Renal cortical epithelial cell (primary cell): ENCODE measurements around the gene CNNM3.

DNA sequence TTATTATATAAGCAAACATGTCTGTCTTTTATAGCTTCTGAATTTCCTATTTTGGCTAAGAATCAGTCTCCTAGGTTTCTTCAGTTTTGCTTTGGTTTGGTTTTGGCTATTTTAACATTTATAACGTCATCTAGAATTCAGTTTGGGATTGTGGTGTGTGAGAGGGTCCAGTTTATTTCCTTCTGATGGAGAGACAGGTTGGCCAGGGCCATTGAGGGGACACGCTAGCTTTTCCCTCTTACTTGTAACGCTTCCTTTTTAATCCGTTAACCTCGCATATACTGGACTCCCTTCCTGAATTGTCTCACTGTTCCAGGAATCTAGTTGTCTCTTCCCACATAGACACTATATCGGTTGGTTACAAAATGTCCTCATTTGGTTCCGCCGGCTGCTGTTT is 35.2 kb downstream of the NEURL3 start:
- RRBS, result no CpG with 5 or more reads among the region's 8 CpGs

- RRBS, result no CpG with 5 or more reads among the region's 4 CpGs
Observed at GRCh38 chr2:96539005-96539279, 2.4 kb downstream of the ARID5A start.

- RRBS, result no CpG with 5 or more reads among the region's 4 CpGs
Observed at GRCh38 chr2:96601678-96602229, 36.4 kb downstream of the KANSL3 start.

DNA sequence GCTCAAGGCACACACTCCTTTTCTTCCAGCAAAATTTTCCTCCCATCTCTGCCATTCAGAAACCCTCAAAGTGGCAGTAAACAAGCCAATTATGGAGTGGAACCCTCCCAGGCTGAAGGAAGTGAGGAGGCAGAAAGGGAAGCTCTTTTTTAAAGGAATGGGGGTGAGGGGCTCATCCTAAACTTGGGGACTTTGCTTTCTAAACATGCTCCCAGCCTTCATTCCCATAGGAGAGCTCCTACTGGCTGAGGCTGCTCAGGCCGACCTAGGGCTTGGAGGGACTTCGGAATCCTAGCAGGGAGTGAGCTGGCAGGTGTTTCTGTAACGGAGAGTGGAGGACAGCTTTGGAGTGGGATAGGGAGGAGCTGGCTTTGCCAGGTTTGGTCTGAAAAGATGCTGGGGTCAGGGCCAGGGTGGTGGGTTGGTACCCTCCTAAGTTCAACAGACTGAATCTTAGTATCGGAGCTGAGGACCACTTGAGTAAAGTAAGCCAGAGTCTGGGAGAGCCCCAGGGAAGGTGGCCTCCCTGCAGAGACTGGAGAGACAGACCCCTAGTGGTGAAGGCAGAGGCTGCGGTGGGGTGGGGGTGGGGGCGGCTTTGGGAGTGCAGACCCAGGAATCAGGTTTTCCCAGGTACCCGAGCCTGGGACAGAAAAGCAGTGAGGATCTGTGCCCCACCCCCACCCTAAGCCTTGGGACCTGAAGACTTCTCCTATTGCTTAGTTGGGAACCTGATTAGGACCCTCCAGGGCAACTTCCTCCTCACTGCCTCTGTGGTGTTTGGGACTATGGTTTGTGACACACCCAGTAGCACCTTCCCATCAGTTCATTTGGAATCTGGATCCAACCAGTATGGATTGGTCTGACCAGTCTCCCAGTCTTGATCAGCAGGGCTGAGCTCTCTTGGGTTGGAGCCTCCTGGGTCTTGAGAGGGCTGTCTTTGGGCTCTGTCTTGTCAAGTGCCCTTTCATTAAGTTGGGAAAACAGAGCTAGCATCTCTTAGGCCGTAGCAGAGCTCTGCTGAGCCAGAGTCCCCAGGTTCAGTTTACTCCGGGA is 2.9 kb downstream of the CNNM4 start:
- RRBS, result no CpG with 5 or more reads among the region's 9 CpGs

DNA sequence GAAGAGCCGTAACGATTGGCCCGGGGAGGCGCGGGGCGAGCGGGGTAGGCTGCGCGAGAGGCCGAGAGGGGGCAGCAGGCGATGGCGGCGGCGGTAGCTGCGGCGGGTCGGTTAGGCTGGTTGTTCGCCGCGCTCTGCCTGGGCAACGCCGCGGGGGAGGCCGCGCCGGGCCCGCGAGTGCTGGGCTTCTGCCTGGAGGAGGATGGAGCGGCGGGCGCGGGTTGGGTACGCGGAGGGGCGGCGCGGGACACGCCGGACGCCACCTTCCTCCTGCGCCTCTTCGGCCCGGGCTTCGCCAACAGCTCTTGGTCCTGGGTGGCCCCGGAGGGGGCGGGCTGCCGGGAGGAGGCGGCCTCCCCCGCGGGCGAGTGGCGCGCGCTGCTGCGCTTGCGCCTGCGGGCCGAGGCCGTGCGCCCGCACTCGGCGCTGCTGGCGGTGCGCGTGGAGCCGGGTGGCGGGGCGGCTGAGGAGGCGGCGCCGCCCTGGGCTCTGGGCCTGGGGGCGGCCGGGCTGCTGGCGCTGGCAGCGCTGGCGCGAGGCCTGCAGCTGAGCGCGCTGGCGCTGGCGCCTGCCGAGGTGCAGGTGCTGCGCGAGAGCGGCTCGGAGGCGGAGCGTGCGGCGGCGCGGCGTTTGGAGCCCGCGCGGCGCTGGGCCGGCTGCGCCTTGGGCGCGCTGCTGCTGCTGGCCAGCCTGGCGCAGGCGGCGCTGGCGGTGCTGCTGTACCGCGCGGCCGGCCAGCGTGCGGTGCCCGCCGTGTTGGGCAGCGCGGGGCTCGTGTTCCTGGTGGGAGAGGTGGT is at the start of gene CNNM3:
CNNM3 (plus strand) TSS at position 72 of the 797 bp plus-strand sequence.
- RRBS, result 1% methylated on average over 39 of the region's 117 CpGs

DNA sequence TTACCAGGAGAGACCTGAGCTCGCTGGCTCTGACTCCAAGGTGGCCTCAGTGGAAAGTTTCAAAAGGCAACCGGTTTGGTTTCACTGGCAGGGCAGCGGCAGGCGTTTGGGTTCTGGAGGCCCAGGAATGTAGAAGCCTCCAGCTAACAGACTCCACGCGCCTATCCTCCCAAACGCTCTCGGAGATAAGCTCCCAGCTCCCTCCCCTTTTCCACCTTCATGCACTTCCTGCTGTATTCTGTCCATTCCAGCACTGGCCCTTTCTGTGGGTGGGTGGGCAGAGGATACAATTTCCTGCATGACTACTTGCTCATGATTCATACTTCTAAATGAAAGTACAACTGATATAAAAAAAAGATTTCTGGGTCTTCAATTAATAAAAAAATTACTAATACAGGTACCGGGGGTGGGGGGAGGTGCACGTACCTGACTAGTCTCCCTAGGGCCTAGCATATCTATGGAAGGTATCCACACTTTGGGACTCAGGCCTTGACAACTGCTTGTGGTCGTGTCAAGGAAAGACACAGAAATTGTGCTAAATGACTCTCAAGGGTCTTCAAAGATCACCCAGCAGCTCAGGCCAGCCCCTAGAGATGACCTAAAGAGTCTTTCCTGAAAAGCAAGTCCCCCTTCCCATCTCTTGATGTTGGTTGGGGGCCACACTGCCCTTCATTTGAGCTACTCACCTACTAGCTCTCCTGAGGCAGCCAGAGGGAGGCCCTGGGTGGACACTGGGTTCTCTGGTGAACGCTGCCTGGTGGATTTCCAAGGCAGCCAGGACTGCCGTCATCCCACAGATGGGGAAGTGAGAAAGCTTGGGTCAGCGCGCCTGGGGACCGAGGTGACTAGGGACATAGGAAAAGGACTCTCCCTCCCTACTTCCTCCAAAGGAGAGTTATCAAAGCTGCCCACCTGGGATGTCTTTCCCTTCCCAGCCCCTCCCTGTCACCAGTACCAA is 3.4 kb upstream of the SEMA4C start:
- RRBS, result no CpG with 5 or more reads among the region's 16 CpGs

- RRBS, result no CpG with 5 or more reads among the region's 6 CpGs
Observed at GRCh38 chr2:96881469-96882024, 11.7 kb upstream of the SEMA4C start.

DNA sequence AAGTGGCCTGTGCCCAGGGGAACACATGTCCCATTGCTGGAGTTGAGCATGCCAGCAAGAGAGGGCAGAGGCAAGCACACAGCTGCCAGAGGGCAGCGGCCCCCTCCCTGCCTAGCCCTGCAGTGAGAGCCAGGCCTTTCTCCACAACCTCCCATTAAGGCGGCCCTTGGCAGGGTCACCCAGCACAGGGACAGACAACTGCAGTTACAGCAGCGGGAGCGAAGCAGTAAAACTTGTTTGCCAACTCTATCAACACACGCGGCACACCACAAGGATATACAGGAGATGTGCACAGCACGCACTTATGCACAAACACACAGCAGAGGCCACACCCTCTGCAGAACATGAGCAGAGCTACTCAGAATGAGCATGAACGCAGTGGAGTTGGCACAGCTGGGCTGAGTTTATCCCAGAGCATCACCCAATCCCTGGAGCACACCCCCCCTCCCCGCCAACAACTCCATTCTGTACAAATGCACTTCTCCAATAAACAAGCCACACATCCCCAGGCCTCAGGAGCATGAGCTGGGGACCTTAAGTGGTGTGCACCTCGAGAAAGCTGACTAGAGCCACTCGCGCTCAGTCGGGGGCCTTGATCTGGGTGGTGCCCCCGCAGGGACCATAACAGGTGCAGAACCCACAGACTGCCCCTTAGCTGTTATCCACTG is 18.7 kb upstream of the SEMA4C start:
- RRBS, result no CpG with 5 or more reads among the region's 14 CpGs

DNA sequence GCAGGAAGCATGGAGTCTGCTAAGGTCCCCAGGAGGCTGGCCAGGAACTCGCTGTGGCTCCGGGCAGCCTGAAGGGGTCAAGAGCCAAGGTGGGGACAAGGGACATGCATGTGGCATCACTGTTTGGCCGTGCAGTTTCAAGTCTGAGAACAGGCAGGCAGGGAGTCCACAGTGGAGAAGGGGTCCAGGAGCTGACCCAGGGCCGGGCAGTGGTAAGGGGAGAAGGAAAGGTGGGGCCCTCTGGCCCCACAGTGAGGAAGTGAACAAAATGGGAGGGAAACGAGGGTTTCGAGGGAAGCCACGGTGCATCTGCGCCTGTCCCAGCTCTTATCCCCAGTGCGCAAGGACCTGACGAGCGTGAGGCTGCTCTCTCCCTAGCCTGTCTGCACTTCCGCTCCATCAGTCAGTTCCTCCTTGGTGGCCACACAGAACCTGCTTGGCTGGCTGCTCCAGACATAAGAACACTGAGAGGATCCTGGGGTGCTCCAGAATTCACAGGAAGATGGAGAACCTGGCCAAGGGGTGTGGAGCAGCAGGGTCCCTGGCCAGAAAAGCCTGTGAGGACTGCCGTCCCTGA is 43.5 kb upstream of the SEMA4C start:
- RRBS, result no CpG with 5 or more reads among the region's 13 CpGs

DNA sequence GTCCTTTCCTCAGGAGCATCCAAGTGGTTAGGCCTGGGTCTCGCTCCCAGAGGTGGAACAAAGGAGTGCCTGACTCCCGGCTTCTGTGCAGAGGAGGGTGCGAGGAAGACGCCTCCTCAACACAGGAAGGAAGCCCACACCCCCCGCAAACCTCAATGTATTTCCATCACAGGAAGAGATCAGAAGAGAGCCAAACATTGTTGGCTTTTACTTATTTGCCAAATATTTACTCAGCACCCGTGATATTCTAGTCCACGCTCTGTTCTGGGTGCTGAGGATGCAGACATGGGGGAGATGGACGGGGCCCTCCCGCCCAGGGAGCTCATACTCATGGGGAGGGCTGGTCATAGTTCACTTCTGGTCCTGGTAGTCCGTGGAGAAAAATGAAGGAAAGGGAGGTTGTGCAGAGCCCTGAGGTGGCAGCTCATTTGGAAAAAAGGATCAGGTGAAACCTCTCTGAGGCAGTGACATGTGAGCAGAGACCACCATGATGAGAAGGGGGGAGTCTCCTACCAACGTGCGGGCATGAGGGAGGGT is 44.0 kb upstream of the SEMA4C start:
- RRBS, result no CpG with 5 or more reads among the region's 12 CpGs

GRCh38 chr2:97213308-97213751 is 100.4 kb downstream of the ANKRD36 start:
- RRBS, result no CpG with 5 or more reads among the region's 2 CpGs

- RRBS, result no CpG with 5 or more reads among the region's 6 CpGs
Observed at GRCh38 chr2:97216869-97217657, 104.1 kb downstream of the ANKRD36 start.

DNA sequence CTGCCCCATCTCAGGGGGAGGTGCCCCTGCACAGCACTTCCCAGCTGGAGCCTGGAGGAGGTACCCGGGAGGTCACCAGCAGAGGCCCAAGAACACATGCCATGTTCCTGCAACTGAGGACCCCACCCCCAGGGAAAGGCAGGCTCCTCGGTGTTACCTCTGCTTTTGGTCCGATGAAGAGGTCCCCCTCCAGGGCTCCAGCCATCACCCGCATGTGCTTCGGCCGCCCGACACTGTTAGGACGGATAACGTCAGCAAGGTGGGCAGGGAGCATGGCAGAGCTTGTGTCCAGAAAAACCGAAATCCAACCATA is 3.5 kb downstream of the ACTR1B start:
- RRBS, result no CpG with 5 or more reads among the region's 10 CpGs

GRCh38 chr2:97662336-97663406 is 1.2 kb downstream of the ACTR1B start:
- RRBS, result no CpG with 5 or more reads among the region's 20 CpGs

DNA sequence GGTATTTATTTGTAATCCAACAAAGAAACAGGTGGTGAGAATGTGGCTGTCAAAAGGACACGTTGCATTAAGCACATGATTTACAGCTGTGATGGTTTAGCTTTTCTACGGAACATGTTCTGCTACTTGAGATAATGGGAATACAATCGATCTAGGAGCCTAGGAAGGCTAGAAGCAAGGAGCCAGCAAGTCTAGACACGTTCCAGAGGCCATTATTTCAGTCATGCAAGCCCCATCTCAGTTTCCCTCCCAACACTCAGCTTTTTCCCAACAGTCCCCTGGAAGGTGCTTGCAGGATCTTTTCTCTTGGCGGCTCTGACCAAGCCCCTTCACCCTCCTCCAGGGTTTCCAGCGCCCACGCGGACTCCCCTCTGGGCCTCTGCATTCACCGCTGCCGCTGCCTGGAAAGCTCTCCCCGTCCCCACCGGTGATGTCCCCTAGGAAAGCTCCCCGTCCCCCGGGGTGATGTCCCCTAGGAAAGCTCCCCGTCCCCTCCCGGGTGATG is 27.7 kb downstream of the ZAP70 start:
- RRBS, result 89% methylated on average over 1 of the region's 16 CpGs

DNA sequence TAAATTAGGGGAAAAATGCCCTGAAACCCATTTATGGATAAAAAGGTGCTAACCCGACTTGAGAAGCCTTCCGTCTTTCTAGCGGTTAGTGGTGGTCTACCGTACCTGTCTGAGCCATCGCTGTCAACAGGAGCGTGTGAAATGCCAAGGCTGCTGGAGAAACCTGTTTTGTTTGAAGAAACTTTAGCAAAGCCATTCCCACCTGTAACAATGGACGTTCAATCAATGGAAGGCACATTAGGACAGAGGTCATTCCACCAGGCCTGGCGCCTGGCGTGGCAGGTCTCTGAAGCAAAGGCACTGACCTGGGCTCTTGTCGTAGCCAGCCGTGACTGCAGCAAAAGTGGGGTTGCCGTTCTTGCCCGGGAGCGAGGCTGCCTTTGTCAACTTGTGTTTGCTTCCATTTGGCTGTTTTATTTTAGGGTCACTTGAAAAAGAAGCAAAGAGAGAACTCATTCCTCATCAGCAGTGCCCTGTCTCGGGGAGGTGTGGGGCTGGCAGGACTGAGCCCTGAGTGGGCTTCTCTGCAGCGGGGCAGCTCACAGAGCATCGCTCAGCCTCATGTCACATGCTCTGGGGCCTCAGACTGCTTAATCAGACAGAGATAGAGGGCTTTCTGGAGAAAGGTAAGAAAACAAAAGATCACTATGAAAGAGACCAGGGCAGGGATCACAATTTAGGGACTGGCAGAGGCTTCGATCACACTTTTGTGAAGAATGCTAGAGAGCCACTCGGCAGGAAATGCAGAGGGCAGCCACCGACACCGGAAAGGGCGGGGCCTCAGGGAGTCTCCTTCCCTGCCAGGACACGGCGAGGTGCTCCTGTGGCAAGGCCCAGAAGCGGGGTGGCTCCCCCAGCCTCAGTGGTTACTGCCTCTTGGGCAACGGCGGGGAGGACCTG is 47.4 kb downstream of the ZAP70 start:
- RRBS, result no CpG with 5 or more reads among the region's 27 CpGs

GRCh38 chr2:97761388-97761761 is 48.0 kb downstream of the ZAP70 start:
- RRBS, result no CpG with 5 or more reads among the region's 15 CpGs

- RRBS, result no CpG with 5 or more reads among the region's 4 CpGs
Observed at GRCh38 chr2:97809334-97809978, 96.1 kb downstream of the ZAP70 start.

GRCh38 chr2:97813435-97814084 is 100.2 kb downstream of the ZAP70 start:
- RRBS, result no CpG with 5 or more reads among the region's 7 CpGs

DNA sequence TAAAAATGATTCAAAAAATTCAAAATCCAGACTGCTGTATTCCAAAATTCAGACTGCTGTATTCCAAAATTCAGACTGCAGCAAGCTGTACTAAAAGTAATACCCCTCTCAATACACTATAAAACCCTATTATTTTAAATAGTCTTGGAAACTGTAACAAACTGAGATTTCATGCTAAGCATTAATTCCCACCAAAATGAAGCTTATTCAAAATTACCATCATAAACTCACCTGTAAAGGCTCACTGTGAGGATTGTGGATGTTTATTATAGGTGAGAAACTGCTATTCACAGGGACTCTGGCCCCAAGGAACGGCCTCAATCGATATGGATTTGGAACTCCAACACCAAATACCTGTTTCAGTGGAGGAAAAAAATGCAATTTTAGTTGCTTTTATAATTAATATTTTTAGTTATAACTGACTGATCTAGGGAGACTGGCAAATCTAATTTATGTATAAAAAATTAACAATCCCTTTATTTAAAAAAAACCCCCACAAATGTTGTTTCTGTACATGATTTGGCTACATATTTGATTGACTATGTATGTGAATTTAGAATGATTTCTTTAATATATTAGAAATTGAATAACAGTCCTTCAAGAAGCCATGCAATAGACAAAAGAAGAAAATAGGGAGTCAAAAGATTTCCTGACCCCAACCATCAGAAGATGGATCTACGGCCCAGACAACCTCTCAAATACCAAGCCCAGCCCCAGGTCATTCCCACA is 128.4 kb downstream of the ZAP70 start:
- RRBS, result no CpG with 5 or more reads among the region's 3 CpGs